Diencephalon (tissue), 2 donors: ENCODE results near the genes SLFN13 and CCL4L2.

DNA sequence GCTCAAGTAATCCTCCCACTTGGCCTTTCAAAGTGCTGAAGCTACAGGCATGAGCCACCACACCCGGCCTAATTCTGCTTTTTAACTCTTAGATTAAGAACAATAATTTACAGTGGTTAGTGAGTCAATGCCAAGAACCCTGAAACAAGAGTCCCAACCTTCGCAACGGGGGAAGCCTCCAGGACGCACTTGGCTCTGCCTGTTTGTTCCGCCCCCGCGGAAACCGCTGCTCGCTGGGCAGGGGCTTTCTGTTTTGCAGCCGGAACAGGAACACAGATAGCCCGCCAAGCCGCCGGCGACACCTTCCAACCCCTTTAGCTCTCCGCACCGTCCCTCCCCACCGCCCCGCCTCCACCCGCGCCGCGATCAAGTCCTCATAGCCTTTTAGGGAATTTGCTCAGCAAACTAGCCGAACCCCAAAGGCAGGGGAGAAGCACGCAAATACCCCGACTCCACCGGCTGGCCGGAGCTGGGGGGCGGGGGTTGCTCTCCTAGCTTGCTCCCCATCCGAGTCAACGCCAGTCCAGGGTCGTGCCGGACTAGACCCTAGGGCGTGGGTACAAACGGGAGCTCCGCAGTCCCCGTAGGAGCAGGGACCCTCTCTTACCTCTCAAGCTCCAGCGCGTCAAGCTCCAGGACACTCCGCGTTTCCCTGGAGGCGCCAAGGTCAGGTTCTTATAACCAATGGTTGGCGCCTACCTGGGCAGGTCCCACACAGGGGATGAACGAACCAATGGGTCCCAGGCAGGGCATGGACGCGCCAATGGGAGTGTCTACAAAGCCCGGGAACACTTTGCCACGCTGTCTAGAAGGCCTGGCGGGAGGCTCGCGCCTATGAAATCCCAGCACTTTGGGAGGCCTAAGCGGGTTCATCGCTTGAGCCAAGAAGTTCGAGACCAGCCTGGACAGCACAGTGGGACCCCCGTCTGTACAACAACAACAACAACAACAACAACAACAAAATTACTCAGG is at the start of gene SLFN13:
Gene SLFN13 (minus strand): TSS at position 652 of the 972 bp plus-strand sequence.
- RAMPAGE, long total RNA: no peak

- RAMPAGE, long total RNA: no peak
Observed at GRCh38 chr17:35460205-35461032, 11.9 kb upstream of the SLFN13 start.

GRCh38 chr17:35597503-35597980 is 10.4 kb downstream of the AP2B1 start:
- RAMPAGE, long total RNA: no peak

- RAMPAGE, long total RNA: no peak
Observed at GRCh38 chr17:35732116-35732679, 759 bp downstream of the RASL10B start.

DNA sequence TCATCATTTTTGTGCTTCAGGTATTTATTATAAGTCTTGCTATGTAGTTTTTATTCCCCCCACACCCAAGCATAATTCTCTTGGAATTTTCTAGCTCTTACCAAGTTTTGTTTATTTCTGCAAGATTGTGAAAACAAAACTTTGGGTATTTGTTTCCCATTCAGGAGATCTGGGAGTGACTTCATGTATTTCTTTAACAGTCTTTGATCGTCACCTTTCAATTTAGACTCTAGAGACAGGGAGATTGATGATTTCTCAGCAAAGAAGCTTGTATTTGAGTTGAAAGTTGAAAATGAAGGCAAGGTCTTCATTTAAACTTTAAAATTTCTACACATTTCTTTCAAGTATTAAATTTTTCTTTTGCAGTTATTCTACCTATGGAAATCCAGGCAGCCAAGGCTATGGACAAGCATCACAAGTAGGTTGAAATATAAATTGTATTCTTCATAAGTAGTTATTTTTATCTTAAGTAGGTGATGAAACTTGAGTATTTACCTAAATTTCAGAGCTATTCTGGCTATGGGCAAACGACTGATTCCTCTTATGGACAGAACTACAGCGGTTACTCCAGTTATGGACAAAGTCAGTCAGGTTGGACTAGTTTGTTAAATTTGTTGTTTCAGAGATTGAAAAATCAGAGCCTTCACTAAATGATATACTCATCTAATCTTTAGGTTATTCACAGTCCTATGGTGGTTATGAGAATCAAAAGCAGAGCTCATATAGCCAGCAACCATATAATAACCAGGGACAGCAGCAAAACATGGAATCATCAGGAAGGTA is 10.6 kb downstream of the TAF15 start:
- RAMPAGE, long total RNA: no peak

- RAMPAGE, long total RNA: no peak
Observed at GRCh38 chr17:35847649-35848504, 20.8 kb downstream of the HEATR9 start.

DNA sequence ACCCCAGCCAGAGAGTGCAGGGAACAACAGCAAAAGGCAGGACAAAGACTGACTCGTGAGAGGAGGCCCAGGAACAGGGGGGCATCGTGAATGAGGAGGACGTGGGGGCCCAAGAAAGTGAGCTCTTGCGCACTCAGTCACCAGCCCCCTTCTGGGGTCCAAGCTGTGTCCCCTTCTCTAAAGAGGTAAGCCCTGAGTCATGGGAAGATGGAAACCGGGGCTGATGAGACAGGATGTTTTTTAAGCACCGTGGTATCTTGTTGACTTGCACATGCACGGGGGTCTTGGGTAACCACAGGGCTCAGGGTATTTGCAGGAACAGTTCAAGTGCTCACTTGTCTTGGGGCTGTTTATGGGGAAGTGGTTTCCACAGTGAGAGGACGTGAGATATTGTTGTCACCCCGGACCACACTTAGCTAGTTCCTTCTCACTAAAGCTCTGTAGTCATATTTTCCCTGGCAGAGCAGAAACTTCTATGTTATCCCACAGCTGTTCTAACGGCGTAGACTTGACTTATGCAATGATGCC is 7.7 kb downstream of the CCL3L3 start:
- RAMPAGE, long total RNA: no peak

DNA sequence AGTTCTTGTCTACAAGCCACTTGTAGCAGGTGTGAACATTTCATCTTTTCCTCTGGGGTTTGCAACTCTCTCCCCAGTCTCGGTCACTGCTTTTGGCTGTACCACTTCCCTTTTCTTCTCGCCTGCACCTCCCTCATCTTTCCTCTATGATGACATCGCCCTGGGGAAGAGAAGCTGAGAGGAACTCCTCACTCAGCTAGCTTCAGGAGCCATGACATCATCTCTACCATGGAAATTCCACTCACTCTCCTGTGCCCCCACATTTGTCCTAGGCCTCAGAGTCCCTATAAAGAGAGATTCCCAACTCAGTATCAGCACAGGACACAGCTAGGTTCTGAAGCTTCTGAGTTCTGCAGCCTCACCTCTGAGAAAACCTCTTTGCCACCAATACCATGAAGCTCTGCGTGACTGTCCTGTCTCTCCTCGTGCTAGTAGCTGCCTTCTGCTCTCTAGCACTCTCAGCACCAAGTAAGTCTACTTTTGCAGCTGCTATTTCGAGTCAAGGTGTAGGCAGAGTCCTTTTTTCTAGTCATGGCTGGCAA is at the start of gene CCL4L2:
Gene CCL4L2 (plus strand): TSS at position 314 of the 542 bp plus-strand sequence.
- RAMPAGE, long total RNA: no peak

DNA sequence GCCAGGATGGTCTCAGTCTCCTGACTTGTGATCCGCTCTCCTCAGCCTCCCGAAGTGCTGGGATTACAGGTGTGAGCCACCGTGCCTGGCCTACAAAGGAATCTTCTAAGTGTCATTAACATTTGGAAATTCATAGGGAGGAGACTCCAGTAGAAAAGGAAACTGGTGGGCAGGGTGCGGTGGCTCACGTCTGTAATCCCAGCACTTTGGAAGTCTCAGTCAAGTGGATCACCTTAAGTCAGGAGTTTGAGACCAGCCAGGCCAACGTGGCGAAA is 22.8 kb upstream of the DHRS11 start:
- RAMPAGE, long total RNA: no peak

GRCh38 chr17:36599047-36599539 is 2.3 kb upstream of the MRM1 start:
- RAMPAGE, long total RNA: no peak

DNA sequence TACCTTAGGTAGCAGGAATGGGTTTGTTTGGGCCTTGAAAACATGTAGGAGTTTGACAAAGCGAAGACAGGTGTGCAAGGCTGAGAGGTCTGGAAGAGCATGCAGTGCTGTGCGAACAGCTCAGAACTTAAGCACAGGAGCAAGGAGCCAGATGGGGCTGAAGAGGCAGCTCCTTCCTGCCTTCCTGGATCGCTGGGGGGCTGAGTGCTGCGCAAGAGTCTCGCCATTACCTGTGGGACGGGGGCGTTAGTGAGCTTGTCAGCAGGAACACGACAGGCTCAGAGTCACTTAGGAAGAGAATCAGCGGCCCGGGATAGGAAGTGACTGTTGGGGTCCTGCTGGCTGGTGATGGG is 471 bp upstream of the MRM1 start:
- RAMPAGE, long total RNA: no peak

GRCh38 chr17:36927977-36928585 is 9.2 kb upstream of the LHX1 start:
- RAMPAGE, long total RNA: no peak

- RAMPAGE, long total RNA: no peak
Observed at GRCh38 chr17:37097634-37098107, 148.9 kb downstream of the AATF start.

GRCh38 chr17:37358122-37358429 is 17.7 kb upstream of the C17orf78 start:
- RAMPAGE, long total RNA: no peak

DNA sequence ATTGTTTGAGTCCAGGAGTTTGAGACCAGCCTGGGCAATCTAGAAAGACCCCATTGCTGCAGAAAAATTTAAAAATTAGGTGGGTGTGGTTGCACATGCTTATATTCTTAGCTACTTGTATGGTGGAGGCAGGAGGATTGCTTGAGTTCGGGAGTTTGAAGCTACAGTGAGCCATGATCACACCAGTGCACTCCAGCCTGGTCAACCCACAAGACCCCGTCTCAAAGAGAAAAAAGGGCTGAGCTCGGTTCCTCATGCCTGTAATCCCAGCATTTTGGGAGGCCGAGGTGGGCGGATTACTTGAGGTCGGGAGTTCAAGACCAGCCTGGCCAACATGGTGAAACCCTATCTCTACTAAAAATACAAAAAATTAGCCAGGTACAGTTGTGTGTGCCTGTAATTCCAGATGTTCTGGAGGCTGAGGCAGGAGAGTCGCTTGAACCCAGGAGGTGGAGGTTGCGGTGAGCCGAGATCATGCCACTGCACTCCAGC is 26.8 kb downstream of the TADA2A start:
- RAMPAGE, long total RNA: no peak

GRCh38 chr17:37523570-37523937 is 33.9 kb downstream of the DUSP14 start:
- RAMPAGE, long total RNA: no peak

GRCh38 chr17:37710211-37710975 is 34.5 kb downstream of the HNF1B start:
- RAMPAGE, long total RNA: no peak

DNA sequence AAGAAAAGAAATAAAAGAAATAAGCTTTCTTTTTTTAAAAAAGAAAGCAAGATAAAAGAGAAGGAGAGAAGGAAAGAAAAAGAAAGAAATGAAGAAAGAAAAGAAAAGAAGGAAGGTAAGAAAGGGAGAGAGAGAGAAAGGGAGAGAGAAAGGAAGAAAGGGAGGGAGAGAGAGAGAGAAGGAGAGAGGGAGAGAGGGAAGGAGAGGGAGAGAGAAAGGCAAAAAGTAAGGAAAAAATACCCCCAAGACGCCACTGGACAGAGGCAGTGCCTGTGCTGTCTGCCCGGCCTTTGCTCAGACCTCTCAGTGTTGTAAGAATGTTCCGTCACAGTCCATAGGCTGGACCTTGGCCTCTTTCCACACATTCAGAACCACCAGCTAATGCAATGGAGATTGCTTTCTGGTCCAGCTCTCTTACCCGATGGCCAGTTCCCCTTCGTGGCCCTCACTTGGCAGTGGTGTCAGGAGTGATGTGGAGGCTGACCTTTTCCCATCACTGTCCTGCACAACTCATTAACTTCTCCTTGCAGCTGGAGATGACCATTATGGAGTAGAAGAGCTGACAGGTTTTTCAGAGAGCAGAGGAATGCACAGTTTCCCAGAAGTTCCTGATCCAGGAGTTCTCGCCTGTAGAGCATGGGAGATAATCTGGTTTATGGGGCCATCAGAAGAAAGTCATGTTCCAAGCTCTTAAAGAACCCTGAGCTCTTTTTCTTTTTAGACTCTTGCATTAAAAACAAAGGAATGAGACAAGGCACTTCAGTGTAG is 14.4 kb upstream of the HNF1B start:
- RAMPAGE, long total RNA: no peak

DNA sequence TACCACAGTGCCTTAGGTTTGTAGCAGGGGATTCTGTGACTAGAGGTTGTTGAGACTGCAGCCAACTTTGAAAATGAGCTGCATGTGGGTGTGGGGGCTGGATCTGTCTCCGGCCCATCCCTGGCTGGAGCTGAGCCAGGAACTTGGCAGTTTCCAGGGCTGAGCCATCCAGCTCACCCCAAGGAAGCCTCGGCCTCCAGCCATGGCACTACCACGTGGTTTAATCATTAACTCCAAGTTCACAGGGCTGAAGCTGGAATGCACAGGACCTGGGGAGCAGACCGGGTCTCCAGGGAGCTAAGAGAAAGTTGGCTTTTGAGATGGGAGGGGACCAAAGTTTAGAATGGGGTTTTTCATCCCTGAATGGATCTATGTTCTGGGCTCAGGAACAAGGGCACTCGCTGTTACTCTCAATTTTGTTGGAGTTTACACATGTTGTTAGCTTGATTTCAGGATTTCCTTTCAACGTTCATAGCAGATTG is 42.3 kb upstream of the HNF1B start:
- RAMPAGE, long total RNA: no peak

DNA sequence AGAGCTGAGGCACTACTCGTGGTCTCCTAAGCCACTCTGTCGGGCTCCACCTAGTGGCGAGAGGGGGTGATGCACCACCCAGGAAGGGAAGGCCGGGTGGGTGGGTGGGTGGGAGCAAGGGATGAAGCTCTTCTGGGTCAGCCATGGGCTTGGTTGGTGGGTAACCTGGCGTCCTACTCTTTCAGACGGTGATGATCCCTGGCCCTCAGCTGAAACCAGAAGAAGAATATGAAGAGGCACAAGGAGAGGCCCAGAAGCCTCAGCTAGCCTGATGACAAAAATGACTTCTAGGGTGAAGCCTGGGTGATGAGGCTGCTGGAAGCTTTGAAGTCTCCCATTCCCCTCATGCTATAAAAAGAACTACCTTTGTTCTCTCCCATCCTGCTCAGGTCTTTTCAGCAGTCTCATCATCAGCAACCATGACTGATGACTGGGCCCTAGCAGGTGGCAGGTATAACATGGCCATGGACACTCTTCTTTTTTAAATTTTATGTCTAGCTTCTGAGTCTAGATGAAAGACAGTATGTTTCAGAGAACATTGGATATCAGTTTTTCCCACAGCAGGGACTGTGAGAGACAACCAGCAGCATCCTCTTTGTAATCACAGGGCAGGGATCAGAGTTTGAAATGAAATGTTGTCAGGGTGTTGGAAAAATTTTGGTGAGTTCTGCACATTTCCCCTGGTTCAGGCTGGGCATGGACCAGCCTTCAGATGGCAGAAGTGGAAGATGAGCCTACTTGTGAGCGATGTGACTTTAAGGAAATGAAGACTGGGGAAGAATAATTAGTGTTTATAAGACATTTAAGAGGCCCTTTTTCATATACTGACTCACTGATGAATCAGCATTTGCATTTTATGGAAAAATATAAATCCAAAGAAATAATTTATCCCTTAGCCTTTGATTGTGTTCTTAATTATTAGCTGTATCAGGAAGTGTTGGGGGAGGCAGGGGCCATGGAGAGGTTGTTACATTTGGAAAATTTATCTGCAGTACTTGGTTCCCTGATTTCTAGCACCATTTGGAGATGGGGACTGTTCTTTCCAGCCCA is 21.1 kb downstream of the GPR179 start:
- RAMPAGE, long total RNA: no peak